Measurements from ENCODE around the genes ATR and CPA3.

- RAMPAGE, long total RNA = no peak
- RRBS = no CpG with 5 or more reads among the region's 4 CpGs
PRO-cap:
- standard = no peak
- CoPRO, capped RNA only, 2 experiments = no peak in any of the 2 experiments
- CoPRO, capped and uncapped RNA, 2 experiments = no peak in any of the 2 experiments
- CoPRO, uncapped RNA only, 2 experiments = no peak in any of the 2 experiments
CAGE:
- cytosol, long polyA plus RNA = no peak
- long polyA plus RNA = no peak
- nucleolus, long total RNA = no peak
- nucleus, long polyA plus RNA = no peak
Measured at GRCh38 chr3:142090288-142090959, 58.9 kb downstream of the TFDP2 start.

- RAMPAGE, long total RNA = no peak
- RRBS = no CpG with 5 or more reads among the region's 3 CpGs
PRO-cap:
- standard = no peak
- CoPRO, capped RNA only, 2 experiments = no peak in any of the 2 experiments
- CoPRO, capped and uncapped RNA, 2 experiments = no peak in any of the 2 experiments
- CoPRO, uncapped RNA only, 2 experiments = no peak in any of the 2 experiments
CAGE:
- cytosol, long polyA plus RNA = no peak
- long polyA plus RNA = no peak
- nucleolus, long total RNA = no peak
- nucleus, long polyA plus RNA = no peak
Measured at GRCh38 chr3:142236060-142236494, 10.7 kb upstream of the GK5 start.

DNA sequence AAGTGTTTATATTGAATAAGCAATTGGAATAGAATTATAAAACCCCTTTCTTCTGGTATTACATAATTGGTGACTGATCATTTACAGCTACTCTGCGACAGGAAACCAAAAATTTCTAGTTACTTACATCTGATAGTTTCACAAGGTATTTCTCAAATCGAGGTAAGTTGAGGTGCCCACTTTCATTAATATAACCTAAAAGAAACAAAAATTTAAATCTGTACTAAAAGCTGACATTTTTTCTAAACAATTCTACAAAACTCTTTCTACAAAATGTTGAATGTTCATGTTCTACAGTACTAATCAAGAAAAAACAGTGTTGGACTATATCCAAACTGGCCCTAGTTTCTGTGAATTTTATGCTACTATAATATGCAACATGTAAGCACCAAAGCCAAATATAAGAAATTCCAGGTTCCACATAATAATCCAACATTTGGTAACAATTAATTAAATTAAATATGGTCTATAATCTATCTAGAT, 26.4 kb downstream of the XRN1 start:
- RAMPAGE, long total RNA = no peak
- RRBS = no CpG with 5 or more reads among the region's 2 CpGs
PRO-cap:
- standard = no peak
- CoPRO, capped RNA only, 2 experiments = no peak in any of the 2 experiments
- CoPRO, capped and uncapped RNA, 2 experiments = no peak in any of the 2 experiments
- CoPRO, uncapped RNA only, 2 experiments = no peak in any of the 2 experiments
CAGE:
- cytosol, long polyA plus RNA = no peak
- long polyA plus RNA = no peak
- nucleolus, long total RNA = no peak
- nucleus, long polyA plus RNA = no peak

GRCh38 chr3:142445628-142446433, 2.0 kb downstream of the XRN1 start:
- RAMPAGE, long total RNA = no peak
- RRBS = no CpG with 5 or more reads among the region's 7 CpGs
PRO-cap:
- standard = no peak
- CoPRO, capped RNA only, 2 experiments = no peak in any of the 2 experiments
- CoPRO, capped and uncapped RNA, 2 experiments = no peak in any of the 2 experiments
- CoPRO, uncapped RNA only, 2 experiments = no peak in any of the 2 experiments
CAGE:
- cytosol, long polyA plus RNA = no peak
- long polyA plus RNA = no peak
- nucleolus, long total RNA = no peak
- nucleus, long polyA plus RNA = no peak

DNA sequence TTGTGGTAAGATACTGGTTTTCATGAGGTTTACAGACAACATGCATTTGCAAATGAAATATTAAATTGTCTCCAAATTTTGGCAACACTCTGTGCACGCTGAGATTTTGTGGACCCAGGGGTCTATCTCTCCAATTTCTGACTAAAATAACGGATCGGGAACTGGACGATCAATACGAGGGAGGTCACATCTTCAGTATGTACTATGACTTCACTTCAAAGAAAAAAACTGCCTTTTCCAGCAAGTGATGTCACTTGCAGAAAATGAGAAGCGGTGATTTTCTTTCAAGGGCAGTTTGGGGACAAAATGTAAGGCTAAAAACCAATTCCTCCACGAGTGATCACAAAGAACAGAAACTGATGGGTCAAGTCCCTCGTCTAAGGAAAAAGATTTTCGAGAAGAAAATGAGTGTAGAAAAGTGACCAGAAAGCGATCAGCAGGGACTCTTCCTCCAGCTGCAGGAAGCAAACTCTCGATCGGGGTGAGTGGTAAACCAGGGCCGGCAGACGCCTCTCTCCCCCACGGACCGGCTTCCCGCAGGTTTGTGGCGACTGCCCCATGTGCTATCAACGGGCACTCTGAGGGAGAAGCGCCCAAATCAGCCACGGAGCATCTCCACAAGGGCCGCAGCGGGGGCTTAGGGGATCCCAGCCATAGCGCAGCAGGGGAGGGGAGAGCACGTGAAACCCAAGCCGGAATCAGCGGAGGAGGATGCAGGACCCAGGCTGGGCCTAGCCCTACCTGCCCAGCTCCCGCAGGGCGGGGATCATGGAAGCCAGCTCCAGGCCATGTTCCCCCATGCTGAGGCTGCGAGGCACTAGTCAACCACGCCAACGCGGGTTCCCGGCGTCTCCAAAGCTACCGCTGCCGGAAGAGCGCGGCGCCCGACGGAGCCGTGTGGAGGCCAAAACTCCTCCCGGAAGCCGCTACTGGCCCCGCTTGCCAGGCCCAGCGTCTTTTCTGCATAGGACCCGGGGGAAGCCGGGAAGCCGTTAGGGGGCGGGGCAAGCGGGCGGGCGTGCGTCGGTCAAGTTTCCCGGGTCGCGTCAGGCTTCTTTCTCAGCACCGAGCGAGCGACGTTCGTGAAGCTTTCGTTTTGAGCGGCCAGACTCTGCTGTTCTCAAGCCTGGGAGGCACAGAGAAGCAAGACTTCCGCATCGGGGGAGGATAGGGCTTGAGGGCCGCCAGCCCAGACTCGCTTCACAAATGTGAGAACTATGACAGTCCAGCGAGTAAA, at the start of gene ATR:
Gene ATR, minus strand, starts transcription at position 829 of the 1,237 bp plus-strand sequence.
- RAMPAGE, long total RNA = no peak
- RRBS = 3% methylated on average over 21 of the region's 71 CpGs
PRO-cap:
- standard = unidirectional peak, plus-strand start at position 472 of the sequence; bidirectional peak, plus-strand start at position 1,107 of the sequence, minus-strand start at position 931 of the sequence
- CoPRO, capped RNA only, 2 experiments = peak in 2 of 2 experiments; most common plus-strand start position 1,107 of the sequence (in 2); most common minus-strand start position 819 of the sequence (in 2)
- CoPRO, capped and uncapped RNA, 2 experiments = peak in 2 of 2 experiments; most common plus-strand start position 1,107 of the sequence (in 2); most common minus-strand start position 819 of the sequence (in 1)
- CoPRO, uncapped RNA only, 2 experiments = peak in 2 of 2 experiments; most common plus-strand start position 1,107 of the sequence (in 2); most common minus-strand start position 819 of the sequence (in 1)
CAGE:
- cytosol, long polyA plus RNA = no peak
- long polyA plus RNA = start-site peak on the minus strand centred at position 836 of the sequence, 37 bp wide, 106 and 51 reads in 2 replicates
- nucleolus, long total RNA = no peak
- nucleus, long polyA plus RNA = start-site peak on the minus strand centred at position 877 of the sequence, 119 bp wide, 249 and 404 reads in 2 replicates

- RAMPAGE, long total RNA = no peak
- RRBS = 2% methylated on average over 9 of the region's 20 CpGs
PRO-cap:
- standard = unidirectional peak, minus-strand start at chr3:142596672
- CoPRO, capped RNA only, 2 experiments = no peak in any of the 2 experiments
- CoPRO, capped and uncapped RNA, 2 experiments = no peak in any of the 2 experiments
- CoPRO, uncapped RNA only, 2 experiments = no peak in any of the 2 experiments
CAGE:
- cytosol, long polyA plus RNA = no peak
- long polyA plus RNA = no peak
- nucleolus, long total RNA = no peak
- nucleus, long polyA plus RNA = no peak
Measured at GRCh38 chr3:142596565-142596757, 268 bp downstream of the PLS1 start.

DNA sequence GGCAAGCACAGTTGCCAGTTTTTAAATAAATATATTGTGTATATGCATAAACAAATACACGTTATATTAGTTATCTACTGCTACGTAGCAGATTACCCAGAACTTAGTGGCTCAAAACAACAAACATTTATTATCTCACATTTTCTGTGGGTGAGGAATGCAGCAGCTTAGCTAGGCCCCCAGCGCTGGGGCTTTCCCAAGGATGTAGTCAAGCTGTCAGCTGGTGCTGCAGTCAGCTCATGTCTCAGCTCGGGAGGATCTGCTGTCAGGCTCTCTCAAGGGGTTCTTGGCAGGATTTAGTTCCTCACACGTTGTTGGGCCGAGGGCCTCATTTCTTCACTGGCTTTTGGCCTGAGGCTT, 13.8 kb upstream of the U2SURP start:
- RAMPAGE, long total RNA = no peak
- RRBS = no CpG with 5 or more reads among the region's 6 CpGs
PRO-cap:
- standard = no peak
- CoPRO, capped RNA only, 2 experiments = no peak in any of the 2 experiments
- CoPRO, capped and uncapped RNA, 2 experiments = no peak in any of the 2 experiments
- CoPRO, uncapped RNA only, 2 experiments = no peak in any of the 2 experiments
CAGE:
- cytosol, long polyA plus RNA = no peak
- long polyA plus RNA = no peak
- nucleolus, long total RNA = no peak
- nucleus, long polyA plus RNA = no peak

DNA sequence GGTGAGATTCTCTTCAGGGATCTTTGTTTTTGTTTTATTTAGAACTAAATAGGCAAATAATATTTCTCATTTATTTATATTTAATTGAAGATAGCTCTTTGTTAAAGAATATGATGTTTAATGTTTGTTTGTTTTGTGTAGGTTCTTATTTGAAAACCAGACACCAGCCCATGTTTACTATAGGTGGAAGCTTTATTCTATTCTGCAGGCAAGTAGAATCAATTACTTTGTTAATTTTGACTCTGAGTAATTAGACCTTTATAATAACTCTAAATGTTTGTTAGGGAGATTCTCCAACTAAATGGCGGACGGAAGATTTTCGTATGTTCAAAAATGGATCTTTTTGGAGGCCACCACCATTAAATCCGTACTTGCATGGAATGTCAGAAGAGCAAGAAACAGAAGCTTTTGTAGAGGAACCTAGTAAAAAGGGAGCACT, 26.8 kb downstream of the U2SURP start:
- RAMPAGE, long total RNA = no peak
- RRBS = no CpG with 5 or more reads among the region's 4 CpGs
PRO-cap:
- standard = no peak
- CoPRO, capped RNA only, 2 experiments = no peak in any of the 2 experiments
- CoPRO, capped and uncapped RNA, 2 experiments = no peak in any of the 2 experiments
- CoPRO, uncapped RNA only, 2 experiments = no peak in any of the 2 experiments
CAGE:
- cytosol, long polyA plus RNA = no peak
- long polyA plus RNA = no peak
- nucleolus, long total RNA = no peak
- nucleus, long polyA plus RNA = no peak

GRCh38 chr3:143066112-143066680, 53.4 kb upstream of the CHST2 start:
- RAMPAGE, long total RNA = no peak
- RRBS = no CpG with 5 or more reads among the region's 5 CpGs
PRO-cap:
- standard = no peak
- CoPRO, capped RNA only, 2 experiments = no peak in any of the 2 experiments
- CoPRO, capped and uncapped RNA, 2 experiments = no peak in any of the 2 experiments
- CoPRO, uncapped RNA only, 2 experiments = peak in 1 of 2 experiments; most common plus-strand start chr3:143066370 (in 1)
CAGE:
- cytosol, long polyA plus RNA = no peak
- long polyA plus RNA = no peak
- nucleolus, long total RNA = no peak
- nucleus, long polyA plus RNA = no peak

DNA sequence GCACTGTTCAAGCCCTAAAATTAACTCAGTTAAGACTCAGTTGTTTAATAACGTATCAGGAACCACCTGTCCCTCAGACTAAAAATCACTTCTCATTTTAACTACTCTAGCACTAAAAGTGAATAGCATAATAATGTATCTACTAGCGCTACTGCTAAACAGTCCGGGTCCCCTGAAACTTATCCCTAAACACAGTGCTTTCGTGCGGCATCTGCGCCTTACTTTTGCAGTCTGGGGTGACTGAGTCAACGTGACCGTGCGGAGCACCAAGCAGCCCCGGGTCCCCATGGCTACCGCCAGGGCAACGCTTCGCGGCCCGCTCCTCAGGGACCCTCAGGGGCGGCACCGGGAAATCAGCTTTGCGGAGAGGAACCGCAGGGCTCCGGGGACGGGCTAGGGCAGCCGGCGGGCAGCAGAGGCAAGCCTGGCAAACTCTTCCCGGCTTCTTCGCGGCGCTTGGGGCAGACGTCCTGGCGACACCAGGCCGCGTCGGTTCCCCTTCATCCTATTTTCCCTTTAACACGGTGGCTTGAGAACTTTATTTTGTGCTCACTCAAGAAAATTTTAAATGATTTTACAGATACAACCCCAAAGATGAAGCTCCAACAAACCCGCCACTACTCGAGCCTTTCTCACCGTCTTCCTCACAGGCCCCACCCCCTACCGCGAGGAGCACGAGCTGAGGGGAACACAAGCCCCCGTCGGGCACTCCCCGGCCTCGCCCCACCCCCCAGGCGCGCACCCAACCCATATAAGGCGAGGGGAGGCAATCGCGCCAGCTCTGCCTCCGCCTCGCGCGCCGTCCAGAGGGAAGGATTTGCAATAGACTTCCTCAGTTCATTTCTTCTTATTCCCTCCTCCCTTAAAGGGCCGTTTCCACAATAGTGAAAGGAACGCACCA, 682 bp upstream of the DIPK2A start:
- RAMPAGE, long total RNA = no peak
- RRBS = 3% methylated on average over 8 of the region's 55 CpGs
PRO-cap:
- standard = unidirectional peak, plus-strand start at position 229 of the sequence; bidirectional peak, plus-strand start at position 778 of the sequence, minus-strand start at position 646 of the sequence
- CoPRO, capped RNA only, 2 experiments = peak in 2 of 2 experiments; most common plus-strand start position 778 of the sequence (in 2); most common minus-strand start position 664 of the sequence (in 1)
- CoPRO, capped and uncapped RNA, 2 experiments = peak in 1 of 2 experiments; most common plus-strand start position 778 of the sequence (in 1); most common minus-strand start position 664 of the sequence (in 1)
- CoPRO, uncapped RNA only, 2 experiments = no peak in any of the 2 experiments
CAGE:
- cytosol, long polyA plus RNA = no peak
- long polyA plus RNA = no peak
- nucleolus, long total RNA = no peak
- nucleus, long polyA plus RNA = no peak

DNA sequence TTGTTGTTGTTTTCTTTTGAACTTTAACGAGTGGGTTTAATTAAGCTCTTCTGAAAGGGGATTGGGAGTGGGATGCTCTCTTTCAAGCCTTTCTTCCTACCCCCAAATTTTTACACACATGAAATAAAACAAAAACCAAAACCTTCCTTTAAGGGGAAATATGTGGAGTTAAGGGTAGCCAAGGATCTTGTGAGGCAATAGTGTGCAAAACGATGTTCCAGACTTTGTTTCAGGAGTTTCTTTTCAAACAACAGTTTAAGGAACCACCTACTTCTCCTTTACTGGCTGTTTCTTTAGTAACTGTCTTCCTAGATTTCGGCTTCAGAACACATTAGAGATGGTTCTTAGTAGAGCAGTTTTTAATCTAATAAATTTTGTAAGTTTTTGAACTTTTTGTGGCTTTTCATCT, 5.7 kb downstream of the DIPK2A start:
- RAMPAGE, long total RNA = no peak
- RRBS = no CpG with 5 or more reads among the region's 3 CpGs
PRO-cap:
- standard = no peak
- CoPRO, capped RNA only, 2 experiments = no peak in any of the 2 experiments
- CoPRO, capped and uncapped RNA, 2 experiments = no peak in any of the 2 experiments
- CoPRO, uncapped RNA only, 2 experiments = no peak in any of the 2 experiments
CAGE:
- cytosol, long polyA plus RNA = no peak
- long polyA plus RNA = no peak
- nucleolus, long total RNA = no peak
- nucleus, long polyA plus RNA = no peak

GRCh38 chr3:144105480-144105920, 133.9 kb downstream of the DIPK2A start:
- RAMPAGE, long total RNA = no peak
- RRBS = no CpG with 5 or more reads among the region's 3 CpGs
PRO-cap:
- standard = no peak
- CoPRO, capped RNA only, 2 experiments = no peak in any of the 2 experiments
- CoPRO, capped and uncapped RNA, 2 experiments = no peak in any of the 2 experiments
- CoPRO, uncapped RNA only, 2 experiments = no peak in any of the 2 experiments
CAGE:
- cytosol, long polyA plus RNA = no peak
- long polyA plus RNA = no peak
- nucleolus, long total RNA = no peak
- nucleus, long polyA plus RNA = no peak

DNA sequence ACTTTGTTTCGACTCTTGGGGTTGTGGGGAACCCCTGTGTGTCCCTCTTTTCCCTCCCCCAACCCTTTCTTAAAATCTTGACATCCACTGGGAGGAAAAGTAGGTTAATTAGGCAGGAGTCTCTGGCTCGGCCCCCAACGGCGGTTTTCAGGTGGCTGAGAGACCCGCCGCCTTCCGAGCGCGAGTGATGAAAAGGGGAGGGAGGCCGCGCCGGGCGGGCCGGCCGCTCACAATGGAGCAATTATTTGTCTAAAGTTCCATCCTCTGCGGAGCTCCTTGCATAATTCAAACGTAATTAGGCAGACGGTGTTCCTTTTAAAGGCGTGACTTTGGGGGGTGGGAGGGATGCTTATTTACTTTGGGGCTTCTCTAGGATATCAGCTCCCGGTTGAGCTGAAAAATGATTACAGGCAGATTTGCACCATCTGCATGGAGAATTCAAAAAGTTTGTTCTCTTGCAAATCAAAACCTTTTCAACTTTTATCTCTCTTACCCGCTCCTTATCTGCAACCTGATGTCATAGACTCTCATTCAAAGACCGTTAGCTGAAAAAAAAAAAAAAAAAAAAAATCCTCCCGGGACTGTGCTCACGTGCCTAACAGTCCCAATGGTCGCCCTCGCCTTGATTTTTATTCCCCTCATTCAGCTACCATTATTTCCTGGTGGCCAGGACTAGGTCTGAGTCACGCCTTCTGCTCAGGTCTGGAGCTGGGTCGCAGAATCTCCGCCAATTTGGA, 51.5 kb downstream of the ZIC4 start:
- RAMPAGE, long total RNA = no peak
- RRBS = no CpG with 5 or more reads among the region's 29 CpGs
PRO-cap:
- standard = no peak
- CoPRO, capped RNA only, 2 experiments = no peak in any of the 2 experiments
- CoPRO, capped and uncapped RNA, 2 experiments = no peak in any of the 2 experiments
- CoPRO, uncapped RNA only, 2 experiments = no peak in any of the 2 experiments
CAGE:
- cytosol, long polyA plus RNA = no peak
- long polyA plus RNA = no peak
- nucleolus, long total RNA = no peak
- nucleus, long polyA plus RNA = no peak

DNA sequence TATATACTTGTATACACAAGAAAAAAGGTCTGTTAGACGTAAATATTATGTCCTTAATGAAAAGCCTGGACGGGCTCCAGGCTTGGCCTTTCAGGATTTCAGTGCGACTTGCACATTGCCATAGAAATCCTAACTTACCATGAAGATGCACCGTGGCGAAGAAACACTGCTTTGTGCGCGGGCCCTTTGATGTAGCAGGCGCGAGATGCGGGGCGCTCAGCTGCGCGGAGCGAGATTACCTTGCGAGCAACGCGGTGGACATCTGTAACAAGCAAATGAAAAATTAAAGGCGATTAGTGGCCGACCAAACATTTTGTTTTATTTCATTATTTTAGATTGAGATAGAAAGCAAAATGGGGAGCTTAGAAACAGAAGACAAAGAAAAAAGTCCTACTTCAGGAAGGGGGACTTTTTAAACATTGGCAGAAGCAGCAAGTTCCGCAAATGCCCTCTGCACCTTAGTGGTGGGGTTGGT, 17.7 kb downstream of the ZIC4 start:
- RAMPAGE, long total RNA = no peak
- RRBS = no CpG with 5 or more reads among the region's 20 CpGs
PRO-cap:
- standard = no peak
- CoPRO, capped RNA only, 2 experiments = no peak in any of the 2 experiments
- CoPRO, capped and uncapped RNA, 2 experiments = no peak in any of the 2 experiments
- CoPRO, uncapped RNA only, 2 experiments = no peak in any of the 2 experiments
CAGE:
- cytosol, long polyA plus RNA = no peak
- long polyA plus RNA = no peak
- nucleolus, long total RNA = no peak
- nucleus, long polyA plus RNA = no peak

GRCh38 chr3:147732340-147732594, 323.1 kb downstream of the ZIC1 start:
- RAMPAGE, long total RNA = no peak
- RRBS = no CpG with 5 or more reads among the region's 2 CpGs
PRO-cap:
- standard = no peak
- CoPRO, capped RNA only, 2 experiments = no peak in any of the 2 experiments
- CoPRO, capped and uncapped RNA, 2 experiments = no peak in any of the 2 experiments
- CoPRO, uncapped RNA only, 2 experiments = no peak in any of the 2 experiments
CAGE:
- cytosol, long polyA plus RNA = no peak
- long polyA plus RNA = no peak
- nucleolus, long total RNA = no peak
- nucleus, long polyA plus RNA = no peak

DNA sequence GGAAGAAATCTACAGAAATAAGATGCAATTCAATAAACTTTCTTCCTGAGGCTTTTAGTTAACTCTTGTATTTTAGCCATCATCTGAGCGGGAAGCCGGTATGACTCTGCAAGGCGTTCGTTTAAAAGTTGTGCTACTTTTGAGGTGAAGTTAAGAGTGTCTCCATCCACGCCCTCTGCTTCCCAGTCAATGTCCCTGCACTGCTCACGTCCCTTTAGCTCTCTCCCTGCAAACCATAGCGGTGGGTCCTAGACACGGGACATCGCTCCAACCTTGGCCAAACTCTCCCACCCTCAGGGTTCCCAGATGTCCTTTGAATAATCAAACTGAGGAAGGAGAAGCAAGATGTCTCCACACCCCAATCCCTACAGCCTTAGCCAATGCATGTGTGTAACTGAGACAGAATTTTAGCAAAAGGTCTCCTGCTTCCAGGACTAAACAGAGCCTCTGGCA, 726 bp downstream of the AGTR1 start:
- RAMPAGE, long total RNA = no peak
- RRBS = no CpG with 5 or more reads among the region's 9 CpGs
PRO-cap:
- standard = no peak
- CoPRO, capped RNA only, 2 experiments = no peak in any of the 2 experiments
- CoPRO, capped and uncapped RNA, 2 experiments = no peak in any of the 2 experiments
- CoPRO, uncapped RNA only, 2 experiments = no peak in any of the 2 experiments
CAGE:
- cytosol, long polyA plus RNA = no peak
- long polyA plus RNA = no peak
- nucleolus, long total RNA = no peak
- nucleus, long polyA plus RNA = no peak

- RAMPAGE, long total RNA = no peak
- RRBS = no CpG with 5 or more reads among the region's 1 CpG
PRO-cap:
- standard = no peak
- CoPRO, capped RNA only, 2 experiments = no peak in any of the 2 experiments
- CoPRO, capped and uncapped RNA, 2 experiments = no peak in any of the 2 experiments
- CoPRO, uncapped RNA only, 2 experiments = no peak in any of the 2 experiments
CAGE:
- cytosol, long polyA plus RNA = no peak
- long polyA plus RNA = no peak
- nucleolus, long total RNA = no peak
- nucleus, long polyA plus RNA = no peak
Measured at GRCh38 chr3:148737052-148737307, 39.3 kb downstream of the AGTR1 start.

DNA sequence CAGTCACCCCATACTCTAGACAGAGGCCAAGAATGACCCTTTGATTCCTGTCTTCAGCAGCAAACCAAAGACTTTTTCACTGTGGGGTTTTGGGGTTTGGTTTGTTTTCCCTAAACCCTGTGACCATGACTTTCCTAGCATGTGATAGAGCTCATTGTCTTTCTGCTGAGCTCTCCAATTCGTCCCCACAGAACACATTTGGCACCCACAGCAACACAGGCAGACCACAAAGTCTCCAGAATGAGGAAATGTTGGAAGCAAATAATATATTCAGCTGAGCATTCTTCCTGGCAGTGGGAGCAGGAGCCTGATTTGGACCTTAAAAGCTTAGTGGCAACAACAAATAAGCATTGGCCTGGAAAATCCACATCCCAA, 36.8 kb upstream of the CPB1 start:
- RAMPAGE, long total RNA = no peak
- RRBS = no CpG with 5 or more reads among the region's 1 CpG
PRO-cap:
- standard = no peak
- CoPRO, capped RNA only, 2 experiments = no peak in any of the 2 experiments
- CoPRO, capped and uncapped RNA, 2 experiments = no peak in any of the 2 experiments
- CoPRO, uncapped RNA only, 2 experiments = no peak in any of the 2 experiments
CAGE:
- cytosol, long polyA plus RNA = no peak
- long polyA plus RNA = no peak
- nucleolus, long total RNA = no peak
- nucleus, long polyA plus RNA = no peak

DNA sequence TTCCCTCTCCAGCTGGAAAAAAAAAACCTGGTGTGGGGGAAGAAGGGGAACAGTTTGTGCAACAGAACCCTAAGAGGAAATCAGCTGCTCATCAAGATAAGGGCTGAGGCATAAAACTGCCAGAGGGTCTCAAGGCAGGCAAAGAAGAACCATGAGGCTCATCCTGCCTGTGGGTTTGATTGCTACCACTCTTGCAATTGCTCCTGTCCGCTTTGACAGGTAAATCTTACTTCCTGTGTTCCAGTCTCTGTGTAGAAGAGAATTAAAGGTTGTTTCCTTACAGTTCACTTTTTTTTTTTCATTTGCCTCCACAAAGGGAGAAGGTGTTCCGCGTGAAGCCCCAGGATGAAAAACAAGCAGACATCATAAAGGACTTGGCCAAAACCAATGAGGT, at the start of gene CPA3:
Gene CPA3, plus strand, starts transcription at position 140 of the 394 bp plus-strand sequence.
- RAMPAGE, long total RNA = no peak
- RRBS = no CpG with 5 or more reads among the region's 3 CpGs
PRO-cap:
- standard = no peak
- CoPRO, capped RNA only, 2 experiments = no peak in any of the 2 experiments
- CoPRO, capped and uncapped RNA, 2 experiments = no peak in any of the 2 experiments
- CoPRO, uncapped RNA only, 2 experiments = no peak in any of the 2 experiments
CAGE:
- cytosol, long polyA plus RNA = no peak
- long polyA plus RNA = no peak
- nucleolus, long total RNA = no peak
- nucleus, long polyA plus RNA = no peak